HL-60 (cell line): ENCODE measurements around a stretch of chr2.

DNA sequence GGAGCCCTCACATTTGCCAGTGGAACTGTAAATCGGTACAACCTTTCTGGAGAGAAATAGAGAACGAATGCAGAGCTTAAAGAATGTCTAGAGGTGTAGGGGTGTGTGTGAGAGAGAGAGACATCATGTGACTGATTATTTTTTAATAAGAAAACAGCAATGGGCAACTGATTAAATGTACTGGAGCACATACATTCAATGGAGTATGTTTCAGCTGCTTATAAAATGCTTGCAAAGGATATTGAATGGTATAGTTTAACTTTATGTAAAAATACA lies 392 bp upstream of the TMEM17 start:
- RRBS, result no CpG with 5 or more reads among the region's 2 CpGs

- RRBS, result no CpG with 5 or more reads among the region's 2 CpGs
Measured at GRCh38 chr2:62704728-62704969, 864 bp upstream of the EHBP1 start.

GRCh38 chr2:62711203-62712453 lies 6.1 kb downstream of the EHBP1 start:
- RRBS, result no CpG with 5 or more reads among the region's 5 CpGs

DNA sequence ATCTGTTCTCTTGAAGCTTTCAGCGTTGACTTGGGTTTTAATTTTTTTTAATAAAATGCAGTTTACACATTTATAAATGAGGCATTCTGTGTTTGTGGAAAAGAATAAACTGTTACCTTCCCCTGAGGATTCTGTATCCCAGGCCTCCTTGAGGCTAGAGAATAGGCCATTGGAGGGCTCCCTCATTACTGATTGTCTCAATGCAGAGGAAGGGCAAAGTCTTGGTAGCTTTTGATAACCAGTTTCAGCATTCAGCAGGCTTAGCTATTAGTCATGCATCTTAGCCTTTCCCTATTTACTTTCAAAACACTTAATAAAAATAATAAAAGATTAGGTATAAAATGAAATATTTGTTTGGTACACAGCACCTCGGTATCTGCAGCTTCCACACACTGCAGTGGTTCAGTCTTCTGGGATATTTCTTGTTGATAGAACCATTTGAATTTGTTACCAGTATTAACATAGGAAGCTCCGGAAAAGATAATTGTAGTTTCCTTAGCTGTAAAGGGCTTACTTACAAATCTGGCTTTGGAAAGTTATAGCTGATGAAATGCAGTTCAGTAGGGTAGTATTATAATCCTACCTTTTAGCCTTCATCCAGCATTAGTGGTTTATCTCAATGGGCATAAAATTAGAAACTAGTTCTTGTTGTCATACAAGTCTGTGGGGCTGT lies 57.9 kb upstream of the OTX1 start:
- RRBS, result no CpG with 5 or more reads among the region's 3 CpGs

- RRBS, result no CpG with 5 or more reads among the region's 5 CpGs
Measured at GRCh38 chr2:63566431-63567108, 21.7 kb downstream of the WDPCP start.

DNA sequence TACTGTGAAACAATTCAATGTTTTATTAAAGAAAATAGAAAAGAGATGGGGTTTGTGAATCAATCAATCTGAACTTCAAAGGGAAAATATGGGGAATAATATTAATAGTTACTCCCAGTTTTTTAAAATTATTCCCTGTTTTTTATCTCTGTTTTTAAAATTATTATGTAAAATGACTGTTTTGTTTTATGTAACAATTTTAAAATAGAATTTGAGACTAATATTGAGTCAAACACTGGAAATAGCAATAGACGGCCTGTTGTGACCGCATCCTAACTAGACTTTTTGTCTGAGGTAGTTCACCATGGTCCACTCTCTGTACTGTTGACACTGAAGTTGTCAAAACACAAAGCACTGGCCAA lies 19.7 kb upstream of the UGP2 start:
- RRBS, result no CpG with 5 or more reads among the region's 2 CpGs

GRCh38 chr2:63842031-63842853 lies 546 bp downstream of the UGP2 start:
- RRBS, result no CpG with 5 or more reads among the region's 25 CpGs

GRCh38 chr2:63842854-63843360 lies 1.2 kb downstream of the UGP2 start:
- RRBS, result no CpG with 5 or more reads among the region's 8 CpGs

DNA sequence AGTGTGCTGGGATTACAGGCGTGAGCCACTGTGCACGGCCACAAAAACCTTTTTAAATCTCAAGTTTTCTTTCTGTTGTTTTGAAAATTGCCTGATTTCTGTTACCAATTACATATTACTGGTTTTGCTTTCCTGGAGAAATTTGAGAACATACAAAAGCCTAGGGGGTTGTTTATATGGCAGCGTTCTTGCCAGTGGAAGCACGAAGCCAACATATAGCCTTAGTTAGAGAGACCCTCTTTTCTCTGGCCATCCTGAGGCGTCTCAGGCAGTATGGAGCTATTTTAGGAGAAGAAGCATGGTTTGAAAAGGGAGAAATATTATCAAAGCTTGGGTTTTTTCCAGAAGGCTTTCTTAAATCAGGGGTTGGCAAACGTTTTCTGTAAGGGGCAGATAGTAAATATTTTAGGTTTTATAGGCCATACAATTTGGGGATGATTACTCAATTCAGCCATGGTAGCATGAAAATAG lies 29.9 kb downstream of the UGP2 start:
- RRBS, result no CpG with 5 or more reads among the region's 6 CpGs

- RRBS, result no CpG with 5 or more reads among the region's 3 CpGs
Measured at GRCh38 chr2:63884819-63885150, 43.1 kb downstream of the UGP2 start.

DNA sequence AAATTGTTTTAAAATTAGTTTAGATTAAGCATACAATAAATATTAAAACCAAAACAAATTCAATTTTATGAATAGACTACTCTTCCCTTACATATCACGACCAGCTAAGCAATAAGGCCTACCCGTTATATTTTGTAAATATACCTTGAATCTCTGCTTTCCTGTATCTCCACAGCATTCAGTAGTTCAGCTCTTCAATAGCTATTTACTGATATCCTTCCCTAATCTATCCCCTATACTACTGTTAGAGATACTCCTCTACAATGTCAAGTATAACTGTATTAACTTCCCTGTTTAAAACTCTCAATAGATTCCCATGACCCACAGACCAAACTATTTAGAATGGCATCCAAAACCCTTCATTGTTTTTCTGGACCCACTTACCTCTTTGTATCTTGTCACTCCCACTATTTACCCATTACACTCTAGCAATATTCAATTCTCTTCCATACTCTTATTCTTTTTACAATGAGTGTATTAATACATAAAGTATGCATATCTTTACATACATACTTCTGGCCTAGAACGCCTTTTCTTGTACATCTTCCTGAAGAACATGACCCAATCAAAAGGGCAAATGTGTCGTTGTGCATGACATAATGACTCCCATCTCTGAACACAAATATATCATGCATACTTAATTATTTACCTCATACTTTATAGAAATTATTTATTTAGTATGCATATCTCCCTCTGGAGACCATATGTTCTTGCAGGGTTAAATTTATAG lies 52.7 kb downstream of the VPS54 start:
- RRBS, result no CpG with 5 or more reads among the region's 4 CpGs

DNA sequence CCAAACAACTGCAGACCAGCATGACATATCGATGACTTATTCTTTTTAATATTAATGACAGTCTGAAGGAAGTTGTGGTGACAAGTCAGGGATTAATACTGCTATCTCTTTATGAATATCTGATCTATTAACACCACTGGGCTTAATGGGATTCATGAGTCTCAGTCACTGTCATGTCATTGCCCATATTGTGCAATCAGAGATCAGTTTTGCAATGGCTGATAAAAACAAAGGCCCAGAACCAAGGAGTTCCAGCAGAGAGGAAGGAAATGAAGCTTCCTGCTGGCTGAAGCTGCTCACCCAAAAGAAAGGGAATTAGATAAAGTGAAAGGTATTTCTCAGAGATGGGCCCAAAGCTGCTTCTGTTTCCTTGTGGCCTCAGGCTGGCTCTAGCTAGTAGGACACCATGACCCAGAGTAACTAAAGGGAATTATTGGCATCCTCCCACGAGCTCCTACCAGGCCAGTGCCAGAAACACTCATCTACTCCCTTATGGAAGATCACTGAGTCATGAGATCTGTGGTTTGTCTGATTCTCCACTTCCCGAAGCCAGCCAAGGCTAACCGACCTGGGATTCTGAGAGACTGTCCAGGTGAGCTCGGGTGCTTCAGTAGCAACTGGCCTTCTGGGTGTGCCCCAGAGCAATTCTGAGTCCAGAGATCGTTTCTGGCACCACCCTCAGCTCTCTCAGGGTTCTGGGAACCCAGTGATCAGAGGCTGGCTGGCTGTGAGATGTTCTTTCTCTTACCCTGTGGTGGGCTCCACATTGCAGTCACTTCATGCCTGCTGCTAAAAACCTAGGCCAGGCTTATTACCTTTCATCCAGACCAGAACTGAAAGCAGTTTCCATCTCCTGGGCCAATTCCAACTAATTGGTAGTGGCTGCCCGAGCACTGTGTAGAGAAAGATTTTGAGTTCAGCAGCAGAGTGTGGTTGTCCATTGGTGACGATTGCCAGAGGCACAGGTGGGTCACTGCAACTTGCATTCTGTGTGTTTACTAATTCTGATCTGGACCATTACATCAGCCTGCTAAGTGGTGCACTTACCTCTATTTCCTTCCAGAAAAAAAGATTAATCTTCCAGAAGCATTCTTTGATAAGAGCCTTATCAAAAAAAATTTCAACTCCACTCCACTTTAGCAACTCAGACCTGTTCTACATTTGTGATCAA lies 129.6 kb upstream of the PELI1 start:
- RRBS, result no CpG with 5 or more reads among the region's 8 CpGs

- RRBS, result no CpG with 5 or more reads among the region's 6 CpGs
Measured at GRCh38 chr2:64325852-64326448, 128.0 kb upstream of the LGALSL start.

DNA sequence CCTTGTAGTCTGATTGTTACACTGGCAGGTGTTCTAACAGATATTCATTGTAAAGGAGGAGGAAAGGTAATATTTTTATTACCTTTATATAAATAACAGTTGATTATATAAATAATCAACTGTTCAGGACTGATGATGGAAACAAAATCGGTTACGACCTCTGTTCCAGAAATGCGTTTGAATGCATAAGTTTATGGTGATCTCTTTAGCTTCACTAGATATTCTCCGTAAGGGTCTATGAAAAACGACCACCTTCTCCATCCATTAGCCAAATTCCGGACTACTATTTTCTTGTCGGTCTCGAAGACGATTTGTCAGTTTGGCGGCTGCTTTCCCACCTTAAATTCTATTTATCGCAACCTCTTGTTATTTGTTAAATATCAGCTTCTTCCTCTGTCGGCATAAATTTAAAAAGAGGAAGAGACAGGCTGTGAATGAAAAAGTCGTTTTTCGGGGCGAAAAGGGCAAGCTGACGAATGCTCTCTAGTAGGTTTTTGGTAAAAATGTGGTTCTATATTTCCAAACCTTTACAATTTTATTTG lies 610 bp upstream of the AFTPH start:
- RRBS, result no CpG with 5 or more reads among the region's 16 CpGs

- RRBS, result no CpG with 5 or more reads among the region's 7 CpGs
Measured at GRCh38 chr2:64539251-64540105, 15.3 kb downstream of the AFTPH start.

- RRBS, result no CpG with 5 or more reads among the region's 3 CpGs
Measured at GRCh38 chr2:64666813-64667586, 13.3 kb upstream of the SERTAD2 start.

DNA sequence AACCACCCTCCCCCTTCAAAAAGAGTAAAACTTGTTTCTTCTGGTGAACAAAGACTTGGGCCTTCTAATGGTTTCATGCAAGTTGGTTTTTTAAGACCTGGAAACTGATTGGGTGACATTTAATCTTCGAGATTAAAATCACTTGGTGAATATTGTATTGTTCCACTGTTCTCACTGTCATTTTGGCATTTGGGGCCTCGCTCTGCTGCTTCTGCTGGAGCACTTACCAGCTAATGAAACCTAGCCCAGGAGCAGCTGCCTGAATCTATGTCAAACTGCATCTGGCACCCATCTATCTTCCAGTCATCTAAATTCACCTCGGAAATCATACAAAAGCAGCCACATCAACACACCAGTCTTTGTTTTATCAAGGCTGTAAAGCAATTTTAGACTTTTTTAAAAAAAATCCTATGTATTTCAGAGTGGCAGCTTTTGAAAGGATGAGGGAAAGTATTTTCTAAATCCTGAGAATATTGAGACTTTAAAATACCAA lies 26.0 kb upstream of the SERTAD2 start:
- RRBS, result no CpG with 5 or more reads among the region's 3 CpGs

DNA sequence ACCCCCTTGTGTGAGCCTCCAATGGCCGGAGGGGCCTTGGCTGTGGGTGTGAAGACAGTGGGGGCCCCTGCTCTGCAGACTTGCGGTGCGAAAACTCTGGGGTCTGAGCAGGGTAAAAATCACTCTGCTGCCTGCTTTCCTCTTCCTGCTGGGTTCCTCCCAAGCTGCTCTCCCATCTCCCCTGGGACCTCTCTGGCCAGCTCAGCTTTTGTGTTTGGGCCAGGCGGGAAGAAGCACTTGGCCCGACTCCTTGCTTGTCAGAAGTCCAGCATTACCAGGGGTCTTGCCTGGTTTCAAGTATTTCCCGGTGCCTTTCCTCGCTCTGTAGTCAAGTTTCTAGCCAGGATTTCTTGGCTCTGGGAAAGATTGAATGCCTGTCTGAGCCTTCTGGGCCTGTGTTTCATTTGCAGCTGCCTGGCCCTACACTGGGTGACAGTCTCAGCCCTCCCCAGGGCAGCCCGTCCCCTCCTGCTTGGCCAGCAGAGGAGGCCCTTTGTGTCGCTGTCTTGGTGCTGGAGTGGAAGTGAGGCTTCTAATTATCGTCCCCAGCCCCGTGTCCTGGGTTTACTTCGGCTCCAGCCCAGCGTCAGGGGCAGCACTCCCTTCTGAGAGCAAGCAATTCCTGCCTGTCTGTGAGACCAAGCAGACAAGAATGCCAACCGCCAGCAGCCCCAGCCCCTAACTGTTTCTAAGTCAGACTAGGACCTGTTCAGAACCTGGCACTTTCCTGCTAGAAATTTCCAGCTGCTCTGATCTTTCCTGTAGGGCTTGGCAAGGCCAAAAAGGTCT lies 131.2 kb upstream of the SLC1A4 start:
- RRBS, result no CpG with 5 or more reads among the region's 14 CpGs